ENCODE data around the genes DHX15 and SLC34A2.

DNA sequence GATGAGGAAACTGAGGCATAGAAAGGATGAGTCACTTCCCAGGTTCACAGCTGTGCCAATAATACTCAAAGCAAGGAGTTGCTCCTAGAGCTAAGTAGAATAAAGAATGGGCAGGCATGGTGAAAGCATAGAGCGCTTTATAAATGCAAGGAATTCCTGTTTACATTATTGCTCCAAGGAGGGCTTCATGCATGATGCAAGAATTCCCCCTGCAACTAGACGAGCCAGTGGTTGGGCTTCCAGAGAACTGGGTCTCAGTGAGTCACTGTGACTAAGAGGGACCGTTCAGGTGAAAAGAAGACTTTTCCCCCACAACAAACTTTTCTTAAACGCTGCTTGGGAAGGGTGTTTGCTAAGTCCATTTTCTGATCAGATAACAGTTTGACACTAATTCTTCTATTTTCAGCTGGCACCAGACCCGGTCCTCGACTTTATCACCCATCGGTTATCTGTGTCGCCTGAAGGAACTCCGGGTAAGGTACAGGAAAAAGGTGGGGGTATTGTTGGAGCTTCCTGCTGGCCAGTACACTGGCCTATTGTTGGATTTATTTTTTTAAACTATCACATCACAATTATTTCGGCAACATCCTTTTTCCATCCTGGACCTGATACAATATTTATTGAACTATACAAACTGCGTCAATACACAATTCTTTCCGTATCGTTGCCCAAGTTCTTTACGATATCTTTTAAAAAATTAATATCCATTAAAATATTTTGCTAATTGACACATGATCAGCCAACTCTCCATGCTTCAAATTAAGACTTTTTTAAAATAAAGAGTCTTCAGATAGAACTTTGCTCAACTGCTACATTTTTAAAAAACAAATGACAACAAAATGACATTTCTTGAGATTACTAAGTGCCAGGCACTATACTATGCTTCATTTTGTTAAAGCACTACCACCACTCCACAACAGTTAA is 40.0 kb downstream of the LDB2 start:
- PRO-cap, result no peak
- RAMPAGE, long total RNA, 4 experiments, result no peak in any of the 4 experiments

GRCh38 chr4:17578664-17579123 is 1.7 kb downstream of the LAP3 start:
- PRO-cap, result no peak
- RAMPAGE, long total RNA, 4 experiments, result no peak in any of the 4 experiments

GRCh38 chr4:17622846-17623439 is 8.5 kb downstream of the MED28 start:
- PRO-cap, result no peak
- RAMPAGE, long total RNA, 4 experiments, result no peak in any of the 4 experiments

DNA sequence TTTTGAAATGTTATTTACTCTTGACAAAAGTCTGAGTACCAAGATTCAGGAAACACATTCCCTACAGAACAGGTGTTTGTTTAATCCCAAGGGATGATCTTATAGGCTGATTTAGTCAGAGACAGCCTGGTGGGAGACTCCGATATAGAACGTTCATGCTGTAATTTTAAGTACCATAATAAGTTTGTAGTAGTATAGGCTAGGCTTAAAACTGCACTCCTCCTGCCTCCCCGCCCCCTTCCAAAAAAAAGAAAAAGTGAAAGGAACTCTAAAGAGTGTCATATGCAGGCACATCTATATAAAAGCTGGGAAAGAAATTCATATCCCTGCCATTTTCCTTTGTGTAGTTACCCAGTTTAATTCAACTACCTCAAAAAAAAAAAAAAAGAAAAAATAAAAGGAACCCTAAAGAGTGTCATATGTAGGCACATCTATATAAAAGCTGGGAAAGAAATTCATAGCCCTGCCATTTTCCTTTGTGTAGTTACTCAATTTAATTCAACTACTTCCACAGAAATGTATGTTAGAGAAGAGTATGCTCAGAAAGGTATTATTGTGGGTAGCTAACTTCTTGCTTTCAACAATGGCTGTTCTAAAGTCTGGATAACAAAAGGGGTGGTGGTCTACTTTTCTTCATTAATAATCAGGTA is 8.2 kb downstream of the DCAF16 start:
- PRO-cap, result no peak
- RAMPAGE, long total RNA, 4 experiments, result no peak in any of the 4 experiments

- PRO-cap, result no peak
- RAMPAGE, long total RNA, 4 experiments, result no peak in any of the 4 experiments
Observed at GRCh38 chr4:18321664-18322104, 300.1 kb upstream of the LCORL start.

- PRO-cap, result no peak
- RAMPAGE, long total RNA, 4 experiments, result no peak in any of the 4 experiments
Observed at GRCh38 chr4:20254472-20255331, 3.0 kb downstream of the SLIT2 start.

GRCh38 chr4:20625493-20625853 is 74.8 kb upstream of the PACRGL start:
- PRO-cap, result no peak
- RAMPAGE, long total RNA, 4 experiments, result no peak in any of the 4 experiments

DNA sequence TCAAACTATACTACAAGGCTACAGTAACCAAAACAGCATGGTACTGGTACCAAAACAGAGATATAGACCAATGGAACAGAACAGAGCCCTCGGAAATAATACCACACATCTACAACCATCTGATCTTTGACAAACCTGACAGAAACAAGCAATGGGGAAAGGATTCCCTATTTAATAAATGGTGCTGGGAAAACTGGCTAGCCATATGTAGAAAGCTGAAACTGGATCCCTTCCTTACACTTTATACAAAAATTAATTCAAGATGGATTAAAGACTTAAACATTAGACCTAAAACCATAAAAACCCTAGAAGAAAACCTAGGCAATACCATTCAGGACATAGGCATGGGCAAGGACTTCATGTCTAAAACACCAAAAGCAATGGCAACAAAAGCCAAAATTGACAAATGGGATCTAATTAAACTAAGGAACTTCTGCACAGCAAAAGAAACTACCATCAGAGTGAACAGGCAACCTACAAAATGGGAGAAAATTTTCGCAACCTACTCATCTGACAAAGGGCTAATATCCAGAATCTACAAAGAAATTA is 43.2 kb downstream of the PACRGL start:
- PRO-cap, result no peak
- RAMPAGE, long total RNA, 4 experiments, result no peak in any of the 4 experiments

DNA sequence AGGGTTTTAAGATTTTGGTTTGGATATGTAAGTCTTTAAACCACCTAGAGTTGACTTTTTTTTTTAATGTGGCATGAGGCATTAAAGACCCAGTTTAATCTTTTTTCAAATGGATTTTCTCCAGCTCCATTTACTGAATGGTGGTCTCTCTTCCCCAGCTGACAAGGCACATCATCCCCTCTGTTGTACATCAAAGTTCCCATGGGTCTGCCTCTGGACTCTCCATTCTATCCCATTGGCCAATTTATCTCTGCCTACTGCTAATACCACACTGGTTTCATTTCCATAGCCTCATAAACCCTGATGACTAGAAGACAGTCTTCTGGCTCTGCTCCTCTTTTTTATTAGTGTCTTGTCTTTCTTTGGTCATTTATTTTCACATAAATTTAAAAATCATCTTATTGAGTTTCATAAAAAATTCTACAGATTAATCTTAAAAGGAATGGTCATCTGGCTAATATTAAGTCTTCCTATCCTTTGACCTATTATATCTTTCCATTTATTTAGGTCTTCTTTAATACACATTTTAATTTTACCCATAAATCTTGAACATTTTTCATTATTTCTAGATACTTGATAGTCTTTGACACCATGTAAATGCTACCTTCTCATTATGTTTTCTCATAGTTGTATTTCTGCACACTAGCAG is 116.3 kb downstream of the ADGRA3 start:
- PRO-cap, result no peak
- RAMPAGE, long total RNA, 4 experiments, result no peak in any of the 4 experiments

DNA sequence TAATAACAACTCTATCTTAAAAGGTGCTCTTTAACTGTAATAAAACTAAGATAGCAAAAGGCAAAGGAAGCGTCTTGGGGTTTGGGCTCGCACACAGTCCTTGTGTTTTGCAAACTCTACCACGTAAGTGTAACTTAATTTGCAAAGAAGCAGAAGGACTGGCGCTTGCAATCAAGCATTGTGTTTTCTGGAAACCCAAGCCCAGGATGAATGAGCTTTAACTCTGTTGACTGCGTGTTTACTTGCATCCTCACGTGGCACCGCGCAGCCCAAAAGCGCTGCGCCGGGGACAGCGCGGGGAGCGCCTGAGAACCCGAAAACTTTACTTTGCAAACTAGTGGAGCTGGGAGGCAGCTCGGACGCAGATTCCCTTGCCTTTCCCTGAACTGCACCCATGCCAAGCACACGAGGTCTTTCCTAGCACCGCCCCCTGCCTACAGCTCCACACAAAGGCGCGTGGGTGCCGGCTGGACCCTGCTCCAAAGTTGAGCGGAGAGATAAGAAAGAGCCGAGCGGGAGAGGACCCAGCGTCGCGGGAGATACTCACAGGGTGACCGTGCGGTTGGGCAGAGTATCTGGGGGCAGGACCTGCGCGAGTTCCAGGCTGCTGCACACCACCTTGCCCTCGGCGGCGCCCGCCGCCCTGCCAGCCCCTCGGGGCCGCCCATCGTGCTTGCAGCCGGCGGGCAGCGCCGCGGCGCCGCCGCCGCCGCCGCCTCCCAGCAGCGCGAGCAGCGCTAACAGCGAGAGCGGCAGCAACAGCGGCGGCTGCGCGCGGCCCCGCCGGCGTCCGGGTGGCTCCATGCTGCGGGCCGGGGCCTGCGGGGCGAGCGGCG is 667 bp downstream of the ADGRA3 start:
- PRO-cap, result bidirectional peak, plus-strand start at position 500 of the sequence, minus-strand start at position 383 of the sequence
- RAMPAGE, long total RNA, 4 experiments, result no peak in any of the 4 experiments

DNA sequence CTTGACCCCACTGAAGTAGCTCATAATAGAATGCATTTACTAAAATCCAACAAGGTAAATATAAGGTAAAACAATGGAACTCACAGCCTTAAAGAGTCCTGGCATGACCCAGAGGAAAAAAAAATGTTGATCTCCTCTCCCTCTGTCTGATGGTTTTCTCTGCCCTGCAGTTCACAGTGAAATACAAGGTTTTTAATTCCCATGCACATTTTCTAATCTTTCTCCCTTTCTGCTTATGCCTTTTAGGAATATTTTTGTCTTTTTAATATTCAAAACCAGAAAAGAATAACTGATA is 284.4 kb upstream of the ADGRA3 start:
- PRO-cap, result unidirectional peak, minus-strand start at position 147 of the sequence
- RAMPAGE, long total RNA, 4 experiments, result no peak in any of the 4 experiments

DNA sequence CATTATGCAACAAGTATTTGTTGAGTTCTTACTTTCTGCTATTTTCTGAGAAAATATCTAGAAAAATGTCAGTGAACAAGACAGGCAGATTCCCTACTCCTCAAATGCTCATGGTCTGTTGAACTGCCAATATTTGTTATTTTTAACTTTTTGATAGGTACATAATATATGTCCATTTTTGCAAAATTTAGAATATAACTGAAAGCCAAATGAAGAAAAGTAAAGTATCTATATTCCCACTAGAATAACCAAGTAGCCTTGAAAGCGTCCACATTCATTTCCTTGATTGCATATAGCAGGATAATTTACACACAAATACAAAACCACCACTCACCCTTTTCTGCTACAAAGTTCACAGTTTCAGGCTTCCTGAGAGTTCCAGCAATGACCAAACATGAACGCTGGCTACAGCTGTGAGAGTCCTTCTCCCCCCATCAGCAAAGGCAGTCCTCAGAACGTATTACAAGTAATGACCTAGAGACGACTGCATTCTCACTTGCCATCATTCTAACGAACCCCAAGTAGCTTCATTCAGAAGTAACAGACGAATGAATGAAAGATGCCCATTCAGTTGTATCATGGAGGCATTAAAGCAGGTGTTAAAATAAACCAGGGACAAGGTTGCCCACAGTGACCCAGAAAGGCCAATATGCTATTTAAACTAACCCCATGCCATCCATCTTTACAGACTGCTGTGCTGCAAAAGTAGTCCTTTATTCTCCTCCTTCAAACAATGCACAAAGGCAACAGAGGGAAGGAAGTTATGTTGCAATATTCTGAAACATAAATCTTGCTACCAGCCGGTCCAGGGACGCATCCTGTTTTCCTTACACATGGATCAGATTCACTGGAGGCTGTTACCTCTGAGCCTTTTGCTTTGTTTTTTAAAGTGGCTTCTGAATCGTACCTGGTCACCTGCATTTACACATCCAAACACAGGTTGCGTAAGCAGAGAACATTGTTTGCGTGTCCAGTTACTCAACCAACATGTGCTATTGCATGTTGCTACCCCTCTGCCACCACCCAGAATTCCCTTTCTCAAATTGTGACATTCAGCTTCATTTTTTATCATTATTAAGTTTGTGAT is 9.1 kb downstream of the PPARGC1A start:
- PRO-cap, result no peak
- RAMPAGE, long total RNA, 4 experiments, result no peak in any of the 4 experiments

DNA sequence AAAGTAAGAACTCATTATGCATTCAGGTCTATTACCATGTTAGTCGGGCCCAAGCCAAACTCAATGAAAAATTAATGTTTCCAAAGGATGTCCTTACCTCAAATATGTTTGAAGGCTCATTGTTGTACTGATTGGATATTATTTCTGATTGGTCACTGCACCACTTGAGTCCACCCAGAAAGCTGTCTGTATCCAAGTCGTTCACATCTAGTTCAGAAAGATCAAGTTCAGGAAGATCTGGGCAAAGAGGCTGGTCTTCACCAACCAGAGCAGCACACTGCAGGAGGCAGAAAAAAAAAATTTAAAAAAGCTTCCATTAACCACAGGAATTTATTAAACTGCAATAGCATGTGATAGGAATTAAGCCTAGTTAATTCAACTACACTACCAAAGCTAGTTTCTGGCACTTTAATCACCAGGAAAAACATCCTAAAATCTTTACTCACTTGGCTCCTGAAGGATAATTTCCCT is 5.2 kb downstream of the PPARGC1A start:
- PRO-cap, result no peak
- RAMPAGE, long total RNA, 4 experiments, result no peak in any of the 4 experiments

DNA sequence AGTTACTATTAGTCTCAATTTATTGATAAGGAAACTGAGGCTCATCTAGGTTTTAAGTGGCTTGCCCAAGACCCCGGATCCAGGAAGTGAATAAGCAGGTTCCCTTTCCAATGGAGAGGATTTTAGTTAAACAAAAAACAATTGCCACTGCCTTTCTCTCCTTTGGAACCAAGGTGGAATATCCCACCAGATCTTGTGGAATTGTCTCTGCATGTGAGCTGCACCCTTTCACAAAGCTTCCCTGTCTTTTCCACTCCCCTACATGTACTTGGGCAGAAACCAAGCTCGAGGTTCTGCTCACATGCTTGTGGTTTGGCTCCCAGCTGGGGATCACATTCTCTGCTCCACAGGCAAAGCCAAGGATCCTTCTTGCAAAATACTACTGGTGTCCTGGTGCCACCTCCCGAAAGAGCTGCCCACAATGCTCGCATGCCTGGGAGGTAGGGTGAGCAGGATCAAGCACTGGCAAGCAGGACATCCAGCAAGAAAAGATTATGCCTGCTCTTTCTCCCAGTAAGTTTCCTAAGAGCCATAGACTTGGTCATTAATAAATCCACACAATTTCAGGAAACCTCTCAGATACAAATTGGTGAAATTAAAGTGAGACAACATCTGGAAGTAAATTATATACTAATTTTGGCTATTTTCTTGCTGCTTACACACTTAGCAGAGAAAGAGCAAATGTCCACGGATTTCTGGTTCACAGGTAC is 45.0 kb upstream of the PPARGC1A start:
- PRO-cap, result no peak
- RAMPAGE, long total RNA, 4 experiments, result no peak in any of the 4 experiments

DNA sequence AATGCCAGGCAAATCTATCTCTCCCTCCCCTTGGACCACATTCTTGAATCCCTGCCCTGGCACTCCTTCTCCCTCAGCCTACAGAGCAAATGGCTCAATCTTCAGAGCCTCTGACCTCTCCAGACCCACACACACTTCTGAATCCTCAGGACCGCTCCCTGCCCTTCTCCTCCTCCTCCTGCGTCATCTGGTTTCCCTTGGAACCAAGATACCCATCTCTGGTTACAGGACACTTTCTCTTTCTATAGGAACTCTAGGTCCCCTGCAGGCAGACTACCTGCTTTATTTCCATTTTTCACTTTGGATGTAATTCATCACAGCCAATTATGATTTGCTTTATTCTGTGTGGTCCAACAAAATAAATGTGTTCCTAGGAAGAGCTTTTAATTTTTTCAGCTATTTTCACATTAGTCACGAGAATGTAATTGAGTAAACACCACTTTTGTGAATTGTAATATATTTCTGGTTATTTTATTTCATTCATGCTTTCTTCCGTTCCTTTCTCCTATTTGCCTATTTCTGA is 323.1 kb downstream of the DHX15 start:
- PRO-cap, result no peak
- RAMPAGE, long total RNA, 4 experiments, result no peak in any of the 4 experiments

DNA sequence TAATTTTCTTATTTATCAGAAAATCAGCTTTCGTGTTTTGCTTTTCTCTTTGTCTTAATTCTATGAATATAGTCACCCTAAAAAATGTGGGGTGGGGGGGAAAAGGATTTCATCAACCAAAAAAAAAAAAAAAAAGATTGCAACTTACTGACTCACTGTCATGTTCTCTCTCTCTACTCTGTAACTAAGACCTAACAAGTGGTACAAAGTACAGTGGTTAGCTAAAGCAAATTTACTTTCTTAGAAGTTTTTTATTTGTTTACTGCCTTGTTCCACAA is 271.9 kb downstream of the DHX15 start:
- PRO-cap, result no peak
- RAMPAGE, long total RNA, 4 experiments, result no peak in any of the 4 experiments

- PRO-cap, result bidirectional peak, plus-strand start at chr4:24584725, minus-strand start at chr4:24584530
- RAMPAGE, long total RNA, 4 experiments, result start-site peak on the minus strand in 4 of 4 experiments, at chr4:24584414-24584537 at its widest, 87 to 691 reads per replicate
Observed at GRCh38 chr4:24584309-24584828, at the start of gene DHX15. Gene DHX15 (minus strand): TSS chr4:24584554.

DNA sequence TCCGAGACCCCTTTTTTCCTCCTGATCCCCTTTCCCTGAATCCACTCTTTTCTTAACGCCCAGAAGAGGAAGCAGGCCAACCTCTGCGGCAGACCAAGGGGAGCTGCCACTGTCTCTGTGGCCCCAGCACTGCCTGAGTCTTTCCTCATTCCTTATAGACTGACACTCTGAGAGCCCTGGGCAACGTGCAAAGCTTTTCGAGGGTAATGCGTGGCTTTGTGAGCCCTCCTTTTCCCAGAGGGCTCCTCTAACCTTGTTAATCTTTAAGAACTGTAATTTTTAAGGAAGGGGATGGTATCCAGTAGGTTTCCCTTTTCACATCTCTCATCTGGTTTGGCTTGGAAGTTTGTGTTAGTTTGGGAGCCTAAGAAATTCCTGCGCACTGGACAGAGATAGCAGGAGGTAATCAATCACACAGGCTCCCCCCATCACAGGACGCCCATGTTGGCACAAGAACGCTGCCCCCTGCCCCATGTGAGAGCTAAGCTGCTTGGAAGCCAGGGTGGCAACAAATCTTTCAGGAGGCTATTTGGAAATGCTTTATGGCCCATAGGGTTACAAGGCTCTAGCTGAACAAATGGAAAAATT is 53.8 kb downstream of the SOD3 start:
- PRO-cap, result no peak
- RAMPAGE, long total RNA, 4 experiments, result start-site peak on the minus strand in 1 of 4 experiments, centred at position 235 of the sequence, 6 reads per replicate

- PRO-cap, result no peak
- RAMPAGE, long total RNA, 4 experiments, result no peak in any of the 4 experiments
Observed at GRCh38 chr4:25115899-25116207, 44.4 kb downstream of the SEPSECS start.

GRCh38 chr4:25654987-25656055 is at the start of gene SLC34A2:
Gene SLC34A2 (plus strand): TSS chr4:25655851.
- PRO-cap, result bidirectional peak, plus-strand start at chr4:25655852, minus-strand start at chr4:25655735
- RAMPAGE, long total RNA, 4 experiments, result start-site peak on the plus strand in 2 of 4 experiments, at chr4:25655851-25655855 at its widest, 13 to 34 reads per replicate

Data from Peyer's patch (tissue), 4 donors.